Zone of skin (tissue), 1 donor: Measurements from ENCODE around the genes USP44 and TMPO.

GRCh38 chr12:95551084-95552050 lies at the start of gene USP44:
Gene USP44, minus strand, starts transcription at chr12:95551476.
- RRBS = 56% methylated on average over 5 of the region's 16 CpGs

DNA sequence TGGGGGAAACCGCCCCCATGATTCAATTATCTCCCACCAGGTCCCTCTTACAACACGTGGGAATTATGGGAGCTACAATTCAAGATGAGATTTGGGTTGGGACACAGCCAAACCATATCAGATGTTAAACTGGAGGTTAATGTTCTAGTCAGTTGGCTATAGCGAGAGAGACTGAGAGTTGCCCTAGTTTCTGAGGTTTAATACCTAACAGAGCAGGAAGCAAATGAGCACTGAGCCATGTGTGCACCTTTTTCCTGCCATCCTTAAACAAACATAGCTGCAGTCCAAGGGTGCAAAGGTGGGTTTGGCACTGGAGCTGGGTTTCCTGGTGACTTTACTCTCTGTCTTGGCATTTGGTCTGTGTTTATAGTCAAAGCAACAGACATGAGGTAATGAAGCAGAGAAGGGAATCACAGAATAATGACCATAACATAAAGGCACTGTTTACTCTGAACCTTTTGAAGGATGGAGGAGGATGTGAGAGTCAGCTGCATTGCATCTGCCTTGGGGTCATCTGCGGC lies 83.6 kb upstream of the USP44 start:
- RRBS = no CpG with 5 or more reads among the region's 4 CpGs

DNA sequence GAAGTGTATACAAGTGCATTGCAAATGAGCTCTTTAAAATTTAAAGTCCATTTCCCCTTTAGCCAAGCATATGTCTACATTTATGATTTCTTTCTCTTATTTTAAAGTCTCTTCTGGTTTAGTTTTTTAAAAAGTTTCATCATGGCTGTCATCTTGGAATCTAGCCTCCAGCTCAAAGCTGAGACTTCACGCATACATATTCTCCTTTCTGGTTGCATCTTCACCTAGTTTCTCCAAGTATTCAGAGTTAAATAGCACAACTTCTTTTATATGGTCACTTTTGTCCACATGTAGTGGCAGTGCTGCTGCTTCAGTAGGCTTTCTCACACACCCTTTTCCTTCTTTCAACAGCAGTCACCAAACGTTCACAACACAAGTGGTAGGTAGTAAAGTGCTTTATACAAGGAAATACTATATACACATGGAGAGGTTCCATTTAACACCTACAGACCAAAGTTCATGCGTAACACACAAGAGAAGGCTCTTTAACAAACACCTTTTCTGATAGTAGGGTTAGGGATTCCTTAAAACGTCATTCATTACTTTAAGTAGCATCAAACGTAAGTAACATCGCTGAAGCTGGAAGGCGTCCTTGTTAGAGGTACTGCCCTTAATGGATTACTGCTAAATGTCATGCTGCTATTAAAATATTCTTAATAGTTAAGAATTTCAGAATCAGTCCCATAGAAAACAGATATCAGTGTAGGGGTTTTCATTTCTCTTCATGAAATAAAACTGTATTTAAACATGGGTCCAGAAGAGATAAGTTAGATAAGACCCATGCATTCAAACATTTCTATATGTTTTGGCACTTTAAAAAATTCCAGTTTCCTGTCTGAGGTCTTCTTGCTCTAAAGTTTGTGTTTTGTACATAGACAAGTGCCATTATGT lies 107.1 kb upstream of the USP44 start:
- RRBS = no CpG with 5 or more reads among the region's 7 CpGs

GRCh38 chr12:95943651-95943893 lies 441 bp downstream of the AMDHD1 start:
- RRBS = no CpG with 5 or more reads among the region's 5 CpGs

- RRBS = no CpG with 5 or more reads among the region's 3 CpGs
These were observed 38.0 kb upstream of the LTA4H start for GRCh38 chr12:96072987-96074087.

DNA sequence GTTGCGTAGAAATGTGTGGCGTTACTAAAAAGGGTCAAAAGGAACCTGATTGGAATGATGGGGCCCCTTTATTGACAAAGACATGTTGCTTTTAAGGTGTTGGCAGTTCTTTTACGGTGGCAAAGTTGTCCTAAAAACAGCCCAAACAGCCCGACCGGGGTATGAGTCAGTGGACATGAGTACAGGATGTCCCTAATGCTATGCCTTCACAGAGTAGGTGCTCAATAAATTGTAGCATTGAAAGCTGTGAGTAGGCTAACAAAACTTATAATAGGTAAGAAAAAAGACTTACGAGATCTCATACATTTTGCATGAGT lies 2.6 kb downstream of the ELK3 start:
- RRBS = no CpG with 5 or more reads among the region's 6 CpGs

DNA sequence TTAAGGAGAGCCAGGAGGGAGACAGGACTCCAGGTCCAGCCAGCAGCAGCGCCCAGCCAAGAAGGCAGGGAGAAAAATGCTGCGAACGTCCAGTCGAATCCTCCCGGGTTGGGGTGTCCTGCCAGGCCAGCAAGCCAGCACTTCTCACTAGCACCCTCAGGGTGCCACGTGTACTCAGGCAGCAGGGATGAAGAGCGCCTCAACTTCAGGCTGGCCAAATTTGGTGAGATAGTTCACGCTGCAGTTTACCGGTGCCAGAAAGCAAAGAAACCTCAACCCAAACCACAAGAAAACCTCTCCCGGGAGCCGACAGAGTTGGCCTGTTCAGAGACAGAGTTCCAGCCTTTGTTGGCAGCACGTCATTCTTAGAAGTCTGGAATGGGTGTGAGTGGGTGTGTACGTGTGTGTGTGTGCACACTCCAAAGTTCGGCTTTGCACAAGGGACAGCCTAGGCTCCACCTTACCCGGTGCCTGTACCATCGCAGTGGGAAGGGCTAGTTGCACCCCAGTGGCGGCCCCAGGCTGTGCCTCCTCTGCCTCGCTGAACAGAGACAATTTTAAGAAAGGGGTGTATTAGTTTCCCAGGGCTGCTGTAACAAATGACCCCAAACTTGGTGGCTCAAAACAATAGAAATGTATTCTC lies 42.1 kb downstream of the ELK3 start:
- RRBS = 10% methylated on average over 1 of the region's 18 CpGs

GRCh38 chr12:96246904-96247936 lies 53.0 kb downstream of the ELK3 start:
- RRBS = 97% methylated on average over 7 of the region's 52 CpGs

GRCh38 chr12:96294744-96295811 lies 100.9 kb downstream of the ELK3 start:
- RRBS = no CpG with 5 or more reads among the region's 5 CpGs

DNA sequence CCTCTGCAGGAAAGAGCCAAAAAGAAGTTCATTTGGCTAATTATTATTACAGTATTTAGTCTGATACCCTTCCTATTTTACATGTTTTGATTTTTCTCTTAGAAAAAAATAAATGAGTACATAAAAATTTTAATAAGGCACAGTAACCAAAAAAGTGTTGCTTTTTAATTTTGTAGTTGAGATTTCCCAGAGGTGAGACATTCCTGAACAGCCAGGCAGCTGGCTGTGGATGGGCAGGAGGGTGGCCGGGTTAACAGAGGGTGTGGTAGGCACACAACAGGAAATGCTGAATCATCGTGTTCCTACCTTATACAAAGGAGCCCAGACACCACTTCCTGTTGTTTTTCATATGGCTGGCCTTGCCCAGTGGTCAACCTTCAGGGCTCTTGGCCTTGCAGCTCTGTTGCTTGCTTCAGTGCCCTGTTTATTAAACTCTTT lies 11.6 kb downstream of the CFAP54 start:
- RRBS = no CpG with 5 or more reads among the region's 2 CpGs

GRCh38 chr12:97464591-97465917 lies 558.0 kb downstream of the NEDD1 start:
- RRBS = no CpG with 5 or more reads among the region's 21 CpGs

DNA sequence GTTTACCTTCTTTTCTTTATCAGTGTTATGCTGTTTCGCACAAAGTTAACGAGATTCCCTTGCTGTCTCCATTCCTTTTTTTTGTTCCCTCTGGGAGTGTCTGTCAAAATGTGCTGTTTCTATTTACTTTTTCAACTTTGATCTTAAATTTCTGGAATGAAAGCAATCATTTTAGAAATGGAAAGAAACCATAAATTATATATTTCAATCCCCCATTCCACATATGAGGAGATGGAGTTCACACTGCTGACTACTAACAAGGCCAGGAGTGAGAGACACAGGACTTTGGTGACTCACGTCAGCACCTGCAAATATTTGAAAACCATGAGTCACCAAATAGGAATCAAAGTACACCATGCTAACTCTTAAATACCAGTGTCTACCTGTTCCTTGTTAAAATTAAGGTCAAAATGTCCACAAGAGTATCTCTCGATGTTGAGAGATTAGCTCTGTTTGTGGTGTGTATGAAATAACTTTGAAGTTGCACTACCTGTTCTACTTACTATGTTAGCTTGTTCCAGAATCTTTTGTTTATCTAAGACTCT lies 661.5 kb downstream of the NEDD1 start:
- RRBS = no CpG with 5 or more reads among the region's 4 CpGs

GRCh38 chr12:98515562-98516238 lies at the start of gene TMPO:
Gene TMPO, plus strand, starts transcription at chr12:98515590.
- RRBS = 1% methylated on average over 55 of the region's 78 CpGs

GRCh38 chr12:98593164-98593567 lies 320 bp upstream of the SLC25A3 start:
- RRBS = 1% methylated on average over 9 of the region's 22 CpGs

DNA sequence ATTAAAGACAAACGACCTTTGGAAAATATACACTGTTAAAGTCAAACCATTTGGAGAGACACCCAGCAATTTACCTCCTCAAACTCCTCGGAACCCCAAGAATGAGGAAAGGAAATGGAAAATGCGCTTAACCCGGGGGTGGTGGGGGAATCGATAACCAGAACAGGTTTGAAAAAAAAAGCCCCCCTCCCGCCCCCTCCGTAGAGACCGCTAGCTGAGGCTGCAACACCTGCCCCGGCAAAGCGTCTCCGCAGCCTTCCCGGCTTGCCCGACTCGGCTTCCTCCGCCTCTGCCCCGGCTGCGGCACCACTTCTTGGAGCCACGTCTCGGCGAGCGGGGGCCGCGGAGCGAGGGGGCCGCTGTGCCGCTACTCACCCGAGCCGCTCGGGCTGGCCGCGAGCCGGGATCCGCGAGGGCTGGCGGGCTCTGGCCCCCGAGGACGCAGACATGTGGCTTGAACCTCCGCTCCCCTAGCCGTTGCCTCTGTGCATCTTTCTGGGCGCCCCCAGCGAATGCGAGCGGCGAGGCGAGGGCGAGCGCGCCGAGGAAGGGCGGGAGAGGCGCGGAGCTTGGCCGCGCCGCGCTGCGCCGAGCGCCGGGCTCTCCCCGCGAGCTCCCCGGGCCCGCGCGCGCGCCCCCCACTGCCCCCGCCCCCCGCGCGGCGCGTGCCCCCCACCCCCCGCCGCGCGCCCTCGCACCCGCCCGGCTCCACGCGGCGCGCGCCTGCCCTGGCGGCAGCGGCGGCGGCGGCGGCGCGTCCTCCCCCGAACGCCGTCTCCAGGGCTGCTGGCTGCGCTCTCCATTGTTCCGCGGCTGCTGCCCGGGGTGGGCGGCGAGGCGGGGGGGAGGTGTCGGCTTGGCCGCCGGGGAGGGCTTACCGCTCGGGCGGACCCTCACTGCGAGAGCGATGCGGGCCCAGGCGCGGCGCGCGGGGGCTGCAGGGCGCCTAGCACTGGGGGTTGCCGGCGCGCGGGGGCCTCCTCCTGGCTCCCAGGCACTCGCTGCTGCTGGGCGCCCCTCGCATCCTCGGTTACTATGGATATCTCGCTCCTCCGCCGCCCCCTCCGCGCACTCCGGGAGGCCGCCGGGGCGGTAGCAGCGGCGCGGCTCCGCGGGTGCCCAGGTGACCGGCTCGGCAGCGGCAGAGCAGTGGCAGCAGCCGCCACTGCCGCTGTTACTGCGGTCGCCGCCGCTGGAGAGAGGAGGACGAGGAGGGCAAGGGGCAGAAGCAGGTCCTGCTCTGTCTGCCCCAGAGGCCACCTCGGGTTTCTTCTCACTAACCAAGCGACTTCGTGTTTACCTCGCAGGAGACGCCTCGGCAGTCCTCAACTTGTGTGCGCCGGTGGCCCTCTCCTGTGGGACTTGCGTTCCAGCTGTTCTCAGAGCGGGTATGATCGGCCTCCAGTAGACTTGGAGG lies 249.7 kb downstream of the APAF1 start:
- RRBS = 3% methylated on average over 66 of the region's 162 CpGs

- RRBS = no CpG with 5 or more reads among the region's 6 CpGs
These were observed 47.2 kb upstream of the GARIN6 start for GRCh38 chr12:99600261-99600889.

GRCh38 chr12:100197753-100198207 lies 2.8 kb upstream of the ACTR6 start:
- RRBS = no CpG with 5 or more reads among the region's 11 CpGs

DNA sequence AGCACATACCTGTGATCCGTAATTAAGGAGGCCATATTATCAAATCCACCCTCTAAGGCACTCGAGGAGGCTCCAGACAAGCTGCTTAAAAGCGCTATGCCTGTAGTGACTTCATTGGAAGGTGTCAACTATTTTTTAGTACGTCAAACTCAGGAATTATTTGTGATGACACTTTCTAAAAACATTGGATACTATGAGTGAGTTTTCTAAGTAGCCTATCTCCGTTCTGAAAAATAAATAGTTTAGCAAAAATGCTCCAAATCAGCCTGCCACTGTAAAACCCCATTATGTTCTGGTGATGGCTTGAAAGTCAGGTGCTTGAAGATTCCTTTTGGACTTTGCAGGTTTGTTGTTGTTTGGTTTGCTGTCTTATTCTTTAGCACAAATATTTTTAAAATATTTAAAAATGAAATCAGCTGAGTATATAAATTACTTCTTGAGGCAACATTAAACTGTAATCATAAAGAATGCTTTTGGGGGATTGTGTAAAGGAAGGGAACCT lies 1.1 kb downstream of the SCYL2 start:
- RRBS = no CpG with 5 or more reads among the region's 5 CpGs

GRCh38 chr12:100296154-100296537 lies 29.2 kb downstream of the SCYL2 start:
- RRBS = no CpG with 5 or more reads among the region's 1 CpG